Colon Carcinoma Metastatic in the Brain (tissue), 2 donors: Measurements from ENCODE around the gene PCDHA1.

DNA sequence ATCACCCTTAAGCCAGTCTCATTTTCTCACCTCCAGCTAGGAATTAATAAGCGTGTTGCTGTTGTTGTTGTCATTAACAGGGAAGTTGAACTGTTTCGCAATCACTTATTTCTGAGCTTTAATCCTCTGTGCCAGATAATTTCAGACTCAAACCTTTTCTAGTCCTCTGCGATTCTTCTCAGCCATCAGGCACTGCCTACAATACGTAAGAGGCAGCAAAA is 7.7 kb upstream of the PURA start:
- PRO-cap, 2 experiments = no peak in any of the 2 experiments

- PRO-cap, 2 experiments = no peak in any of the 2 experiments
Measured at GRCh38 chr5:140107030-140107547, 6.8 kb upstream of the PURA start.

DNA sequence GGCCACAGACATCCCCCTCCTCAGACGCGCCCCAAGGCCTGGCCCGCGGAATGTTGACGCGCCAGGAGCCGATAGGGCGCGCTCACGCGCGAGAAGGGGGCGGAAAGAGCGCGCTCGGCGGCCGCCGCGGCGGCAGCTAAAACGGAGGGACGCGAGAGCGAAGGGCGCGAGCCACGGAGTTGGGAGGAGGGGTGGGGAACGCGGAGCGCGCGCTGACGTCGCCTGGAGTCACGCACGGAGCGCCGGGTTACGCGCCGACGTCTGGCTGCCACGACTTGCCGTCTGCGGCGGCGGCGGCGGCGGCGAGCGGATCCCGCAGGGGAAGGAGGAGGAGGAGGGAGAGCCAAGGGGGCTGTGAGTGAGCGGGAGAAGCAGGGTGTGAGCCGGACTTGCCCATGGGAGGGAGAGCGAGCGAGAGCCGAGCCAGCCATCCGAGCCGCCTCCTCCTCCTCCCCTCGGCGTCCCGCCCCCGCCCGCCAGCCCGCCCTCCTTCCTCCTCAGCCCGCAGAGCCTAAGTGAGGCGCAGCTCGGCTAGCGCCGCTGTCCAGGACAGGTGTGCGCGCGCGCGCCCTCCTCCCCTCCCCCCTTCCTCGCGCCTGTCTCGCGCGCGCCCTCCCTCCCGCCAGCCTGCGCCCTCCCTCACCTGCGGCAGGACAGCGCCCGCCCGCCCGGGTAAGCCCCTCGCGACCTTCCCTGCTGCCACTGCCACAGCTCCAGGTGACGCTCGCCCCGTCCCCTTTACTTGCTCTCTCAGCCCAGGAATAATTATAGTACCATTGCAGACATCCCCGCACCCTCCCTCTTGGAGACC is 6.2 kb upstream of the PURA start:
- PRO-cap, 2 experiments = peak in 2 of 2 experiments; most common plus-strand start position 245 of the sequence (in 1); most common minus-strand start position 151 of the sequence (in 1)

DNA sequence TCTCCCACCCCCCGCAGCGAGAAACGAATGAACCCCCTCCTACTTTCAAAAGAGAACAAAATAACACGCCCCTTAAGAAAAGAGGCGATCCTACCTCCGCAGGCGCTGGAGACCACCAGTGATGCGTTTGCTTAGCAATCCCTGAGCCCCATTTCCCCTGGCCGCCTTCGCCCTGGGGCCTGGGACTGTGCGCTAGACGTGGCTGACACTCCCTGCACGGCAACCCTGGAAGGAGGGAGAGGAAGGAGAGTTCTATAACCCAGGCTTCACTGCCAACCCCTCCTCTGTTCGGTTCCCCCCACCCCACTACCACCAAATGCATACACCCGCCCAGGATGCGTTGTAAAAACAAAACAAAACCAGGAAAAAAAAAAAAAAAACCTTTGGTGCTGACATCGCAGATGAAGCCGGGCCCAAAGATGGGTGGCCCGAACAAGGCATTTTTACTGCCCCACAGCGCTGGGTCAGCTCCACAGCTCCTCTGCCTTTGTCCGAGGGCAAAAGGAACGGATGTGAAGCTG is 5.5 kb upstream of the PURA start:
- PRO-cap, 2 experiments = no peak in any of the 2 experiments

- PRO-cap, 2 experiments = no peak in any of the 2 experiments
Measured at GRCh38 chr5:140205683-140206389, 30.8 kb downstream of the CYSTM1 start.

GRCh38 chr5:140220513-140221151 is 45.6 kb downstream of the CYSTM1 start:
- PRO-cap, 2 experiments = no peak in any of the 2 experiments

- PRO-cap, 2 experiments = no peak in any of the 2 experiments
Measured at GRCh38 chr5:140246381-140246826, 56.5 kb downstream of the PFDN1 start.

DNA sequence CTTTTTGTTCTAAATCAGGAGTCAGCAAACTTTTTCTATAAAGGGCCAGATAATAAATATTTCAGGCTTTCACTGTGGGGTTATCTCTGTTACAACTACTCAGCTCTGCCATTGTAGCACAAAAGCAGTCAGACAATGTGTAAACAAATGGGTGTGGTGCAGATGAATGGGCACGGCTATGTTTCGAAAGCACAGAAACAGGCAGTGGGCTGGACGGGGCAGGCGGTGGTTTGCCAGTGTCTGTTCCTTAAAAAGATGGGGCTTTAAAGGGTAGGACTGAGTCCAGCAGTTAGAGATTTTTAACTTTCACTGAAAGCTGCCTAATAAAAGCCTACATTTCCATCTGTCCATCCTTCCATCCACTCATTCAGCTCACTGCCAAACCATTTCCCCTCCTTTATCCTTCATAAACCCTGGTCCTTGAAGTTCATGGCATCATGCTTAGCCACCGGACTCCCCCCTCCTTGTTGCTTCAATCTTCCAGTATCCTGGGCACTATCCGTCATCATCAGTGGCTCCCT is 48.8 kb downstream of the PFDN1 start:
- PRO-cap, 2 experiments = peak in 2 of 2 experiments; most common plus-strand start position 194 of the sequence (in 2); most common minus-strand start position 93 of the sequence (in 1)

DNA sequence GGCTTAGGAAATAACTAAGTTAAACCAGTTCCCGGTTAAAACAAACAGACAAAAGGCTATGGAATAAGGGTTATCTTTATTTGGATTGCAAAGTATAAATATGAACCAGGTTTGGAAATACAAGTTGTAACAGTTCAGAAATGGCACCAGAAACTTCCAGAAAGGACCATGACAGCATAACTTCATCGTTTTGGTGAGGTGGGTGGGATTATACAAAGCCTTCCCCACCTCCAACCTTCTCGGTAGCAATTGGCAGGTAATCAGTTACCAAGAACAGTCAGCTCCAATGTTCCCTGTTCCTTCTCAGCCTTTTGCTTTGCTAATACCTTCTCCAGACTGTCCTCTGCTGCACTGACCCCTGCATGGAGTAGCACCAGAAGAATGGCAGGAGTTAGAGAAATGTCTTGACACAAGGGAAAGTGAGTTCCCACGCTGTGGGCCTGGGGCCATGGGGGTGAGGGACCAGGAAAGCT is 13.6 kb downstream of the HBEGF start:
- PRO-cap, 2 experiments = no peak in any of the 2 experiments

GRCh38 chr5:140509556-140510306 is 37.7 kb upstream of the EIF4EBP3 start:
- PRO-cap, 2 experiments = no peak in any of the 2 experiments

- PRO-cap, 2 experiments = no peak in any of the 2 experiments
Measured at GRCh38 chr5:140545951-140547363, 1.0 kb upstream of the EIF4EBP3 start.

DNA sequence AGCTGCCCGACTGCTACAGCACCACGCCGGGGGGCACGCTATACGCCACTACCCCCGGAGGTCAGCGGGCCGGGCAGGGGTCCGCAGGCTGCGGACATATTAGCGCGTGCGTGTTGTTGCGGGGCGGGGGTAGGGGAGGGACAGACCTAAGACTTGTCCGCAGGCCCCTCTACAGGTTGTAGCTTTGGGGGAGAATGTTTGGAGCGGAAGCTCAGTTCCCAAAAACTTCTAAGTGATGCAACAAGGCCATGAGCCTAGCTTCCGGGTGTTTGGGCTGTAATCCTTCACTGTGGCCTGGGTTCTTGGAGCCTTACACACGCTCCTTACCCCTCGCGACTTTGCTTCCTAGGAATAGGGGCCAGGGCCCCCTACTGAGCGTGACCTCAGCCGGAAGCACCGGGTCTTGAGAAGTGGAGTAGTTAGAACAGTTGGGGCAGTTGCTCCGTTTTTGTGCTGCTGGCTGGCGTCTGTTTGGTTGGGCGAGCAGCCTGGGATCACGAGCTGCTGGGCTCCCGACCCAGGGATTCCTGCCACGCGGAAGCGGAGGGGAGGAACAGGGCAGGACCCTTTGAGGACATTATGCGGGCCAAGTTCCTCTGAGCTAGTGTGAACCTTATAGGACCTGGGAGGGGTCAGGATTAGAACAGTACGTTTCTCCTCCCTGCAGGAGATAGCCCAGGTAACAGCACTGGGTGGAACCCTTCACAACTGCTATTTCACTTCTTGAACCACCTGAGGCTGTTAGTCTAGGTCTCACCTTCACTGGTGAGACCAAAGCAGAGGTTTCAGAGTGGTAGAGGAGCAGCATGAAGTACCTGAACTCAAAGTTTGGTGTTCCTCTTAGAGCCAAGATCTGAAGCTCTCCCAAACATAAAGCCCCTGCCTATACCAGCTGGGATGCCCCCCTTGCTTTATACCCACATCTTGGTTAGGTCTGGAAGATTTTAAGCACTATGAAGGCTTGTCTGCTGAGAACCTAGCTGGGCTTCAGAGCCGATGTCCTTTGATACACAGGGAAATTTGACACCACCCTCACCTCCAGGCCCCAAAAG is 645 bp downstream of the EIF4EBP3 start:
- PRO-cap, 2 experiments = no peak in any of the 2 experiments

GRCh38 chr5:140550566-140551498 is 3.4 kb downstream of the EIF4EBP3 start:
- PRO-cap, 2 experiments = no peak in any of the 2 experiments

DNA sequence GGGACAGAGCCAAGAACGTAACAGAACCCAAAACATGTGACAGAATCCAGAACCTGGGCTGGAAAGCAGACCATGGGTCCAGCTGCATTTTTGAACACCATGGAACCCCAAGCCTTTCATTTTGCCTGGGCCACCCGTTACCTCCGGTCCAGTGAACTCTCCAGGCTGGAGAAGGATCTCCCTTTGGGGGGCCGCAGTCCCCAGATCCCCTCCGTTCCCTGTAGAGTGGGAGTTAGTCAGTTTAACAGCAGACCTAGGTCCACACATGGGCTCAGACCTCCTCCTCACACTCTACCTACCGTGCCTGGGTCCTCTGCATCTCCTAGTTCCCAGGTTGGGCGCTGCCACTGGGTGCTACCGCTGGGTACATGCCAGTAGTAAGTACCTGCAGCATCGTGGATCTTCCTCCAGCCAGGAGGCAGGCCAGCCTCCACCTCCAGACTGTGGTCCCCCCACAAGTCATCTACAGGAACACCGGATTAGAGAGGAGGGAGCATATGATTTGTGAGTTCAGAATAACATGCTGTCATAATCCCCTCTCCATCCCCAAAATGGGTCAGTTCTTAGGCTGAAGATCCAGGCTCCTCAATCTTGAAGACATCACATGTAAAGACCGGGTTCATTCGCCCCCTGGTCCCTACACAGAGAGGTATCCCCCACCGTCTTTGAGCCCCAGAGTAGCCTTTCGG is 801 bp downstream of the APBB3 start:
- PRO-cap, 2 experiments = no peak in any of the 2 experiments

- PRO-cap, 2 experiments = no peak in any of the 2 experiments
Measured at GRCh38 chr5:140588365-140588564, 23.6 kb downstream of the SLC35A4 start.

DNA sequence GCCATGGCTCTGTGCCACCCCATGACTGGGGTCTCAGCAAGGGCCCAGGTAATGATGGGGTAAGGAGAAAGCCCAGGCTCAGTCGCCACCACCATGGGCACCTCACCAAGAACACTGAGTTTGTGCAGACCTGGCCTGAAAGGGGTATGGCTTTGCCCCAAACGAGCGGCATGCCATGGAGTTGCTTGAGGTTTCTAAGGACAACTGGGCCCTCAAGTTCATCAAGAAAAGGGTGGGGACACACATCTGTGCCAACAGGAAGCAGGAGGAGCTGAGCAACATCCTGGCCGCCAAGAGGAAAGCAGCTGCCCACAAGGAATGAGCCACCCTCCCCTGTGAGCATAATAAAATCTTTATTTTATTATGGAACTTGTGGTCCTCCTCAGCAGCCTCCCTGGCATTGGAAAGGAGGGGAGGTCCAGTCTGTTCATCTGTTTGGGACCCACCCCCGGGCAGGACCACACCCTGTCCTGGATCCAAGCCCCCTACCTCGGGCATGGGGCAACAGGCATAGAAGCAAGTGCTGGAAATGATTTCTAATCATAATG is 23.8 kb downstream of the CD14 start:
- PRO-cap, 2 experiments = no peak in any of the 2 experiments

- PRO-cap, 2 experiments = no peak in any of the 2 experiments
Measured at GRCh38 chr5:140630531-140631469, 2.2 kb downstream of the CD14 start.

DNA sequence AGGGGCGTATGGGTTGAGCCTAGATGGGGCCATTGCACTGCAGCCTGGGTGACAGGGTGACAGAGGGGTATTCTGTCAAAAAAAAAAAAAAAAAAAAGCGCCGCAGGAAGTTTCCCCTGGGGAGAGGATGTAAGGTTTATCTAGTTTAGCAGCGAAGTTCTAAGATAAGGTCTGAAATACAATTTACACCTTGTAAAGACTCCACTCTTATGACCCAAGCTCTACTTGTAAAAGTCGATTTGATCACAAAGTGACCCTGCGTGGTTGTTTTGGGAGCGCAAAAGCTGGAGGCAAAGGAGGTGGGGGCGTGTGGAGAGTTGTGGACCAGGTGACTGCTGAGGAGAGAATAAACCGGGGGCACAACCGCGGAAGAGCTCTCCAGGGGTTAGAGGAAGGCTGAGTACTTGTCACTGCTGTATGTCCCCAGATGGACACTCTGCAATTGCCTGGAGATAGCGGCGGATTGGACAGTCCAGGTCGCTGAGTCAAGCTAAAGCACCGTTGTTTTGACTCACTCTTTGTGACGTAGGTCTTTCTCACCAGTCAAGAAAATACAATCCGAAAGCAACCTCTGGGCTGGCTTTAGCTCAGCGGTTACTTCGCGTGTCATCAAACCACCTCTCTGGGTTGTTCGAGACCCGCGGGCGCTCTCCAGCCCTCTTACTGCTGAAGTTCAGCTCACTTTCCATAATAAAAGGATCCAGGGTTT is 25.5 kb downstream of the ZMAT2 start:
- PRO-cap, 2 experiments = no peak in any of the 2 experiments

DNA sequence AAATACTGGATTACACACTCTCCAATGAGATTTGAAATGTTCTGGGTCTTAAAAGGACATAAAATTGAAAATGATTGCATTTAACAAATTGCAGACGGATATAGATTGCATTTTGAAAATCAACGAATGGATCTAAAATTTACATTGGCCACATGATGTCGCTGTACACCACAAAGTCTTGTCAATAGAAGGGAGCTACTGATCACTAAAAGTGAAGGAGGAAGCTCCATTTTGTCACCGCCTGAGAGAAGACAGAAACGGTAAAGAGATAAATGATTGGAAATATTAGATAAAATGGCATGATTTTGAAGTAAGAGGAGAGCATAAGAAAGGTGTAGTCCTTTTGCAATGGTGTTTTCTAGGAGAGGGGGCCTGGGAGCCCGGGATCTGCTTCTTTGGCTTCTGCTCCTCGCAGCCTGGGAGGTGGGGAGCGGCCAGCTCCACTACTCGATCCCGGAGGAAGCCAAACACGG is at the start of gene PCDHA1:
Gene PCDHA1 (plus strand): TSS at position 198 of the 473 bp plus-strand sequence.
- PRO-cap, 2 experiments = no peak in any of the 2 experiments

DNA sequence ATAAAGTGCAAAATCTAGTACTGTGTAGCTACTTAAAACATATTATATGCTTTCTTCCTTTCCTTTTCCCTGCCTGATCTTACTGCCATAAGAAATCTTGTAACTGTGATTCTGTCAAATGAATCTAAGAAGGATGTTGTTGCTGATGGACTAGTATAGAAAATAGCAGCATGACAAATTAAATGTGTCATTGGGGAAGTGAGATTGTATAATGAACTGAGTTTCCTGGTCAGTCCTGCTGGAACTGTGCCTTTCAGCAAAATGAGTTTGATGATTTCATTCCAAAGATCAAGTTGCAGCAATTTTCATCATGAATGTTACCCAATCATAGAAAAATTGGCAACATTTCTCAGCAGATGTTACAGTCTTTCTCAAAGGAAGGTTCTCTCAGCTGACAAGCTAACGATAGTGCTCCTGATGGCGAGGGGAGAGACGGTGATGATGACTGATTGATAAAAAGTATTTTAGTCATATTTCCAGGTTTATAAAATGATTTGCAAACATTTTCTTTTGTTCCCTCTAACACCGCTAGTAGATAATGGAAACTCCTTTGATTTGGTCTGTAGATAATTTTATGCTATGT is 10.7 kb downstream of the PCDHAC2 start:
- PRO-cap, 2 experiments = no peak in any of the 2 experiments